HT1080 (cell line): Measurements from ENCODE around the genes DNAAF10, PLEK, GFPT1 and AAK1.

RAMPAGE:
- cytosol, long total RNA, result no peak
- long total RNA, result no peak
- nucleus, long total RNA, result no peak
Observed at GRCh38 chr2:67526271-67526731, 129.2 kb downstream of the ETAA1 start.

DNA sequence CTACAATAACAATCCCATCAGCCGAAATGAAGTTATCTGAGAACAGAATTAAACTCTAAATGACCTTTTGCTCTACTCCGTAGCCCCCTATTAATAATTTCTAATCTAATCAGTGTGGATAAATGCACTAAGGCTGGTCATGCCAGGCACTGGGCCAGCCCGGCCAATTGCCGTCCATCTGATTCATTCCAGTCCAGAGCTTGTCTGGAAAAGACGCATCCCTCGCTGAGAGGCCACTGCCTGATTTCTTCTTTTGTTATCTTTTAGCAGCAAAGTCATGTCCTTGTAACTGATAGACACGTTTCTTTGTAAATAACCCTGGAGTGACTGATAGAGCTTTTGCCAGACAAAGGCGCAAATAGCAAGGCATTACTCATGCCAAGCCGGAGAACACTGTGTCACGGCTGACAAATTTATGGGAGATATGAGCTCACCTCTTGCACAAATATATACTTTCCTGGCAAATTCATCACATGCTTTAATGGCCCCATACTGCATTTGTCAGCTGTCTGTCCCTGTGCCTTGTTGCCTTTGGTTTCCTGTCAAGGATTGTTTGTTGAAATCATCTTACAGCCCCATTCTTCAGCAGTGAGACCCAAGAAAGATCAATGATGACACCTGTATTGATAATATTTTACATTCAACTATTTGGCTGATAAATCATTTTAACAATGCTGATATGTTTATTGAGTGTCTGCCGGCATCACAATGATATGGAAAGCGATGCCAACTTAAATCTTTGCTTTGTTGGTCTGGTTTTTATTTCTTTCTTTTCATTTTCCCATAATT, 164.4 kb downstream of the ETAA1 start:
RAMPAGE:
- cytosol, long total RNA, result no peak
- long total RNA, result no peak
- nucleus, long total RNA, result no peak

RAMPAGE:
- cytosol, long total RNA, result start-site peak on the minus strand at chr2:68157480-68157530, 83 and 24 reads in 2 replicates
- long total RNA, result start-site peak on the minus strand at chr2:68157480-68157506, 24 reads
- nucleus, long total RNA, result no peak
Observed at GRCh38 chr2:68156827-68157667, at the start of gene DNAAF10. Gene DNAAF10 (minus strand): TSS chr2:68157527.

RAMPAGE:
- cytosol, long total RNA, result no peak
- long total RNA, result no peak
- nucleus, long total RNA, result no peak
Observed at GRCh38 chr2:68204697-68205816, 47.3 kb downstream of the PPP3R1 start.

DNA sequence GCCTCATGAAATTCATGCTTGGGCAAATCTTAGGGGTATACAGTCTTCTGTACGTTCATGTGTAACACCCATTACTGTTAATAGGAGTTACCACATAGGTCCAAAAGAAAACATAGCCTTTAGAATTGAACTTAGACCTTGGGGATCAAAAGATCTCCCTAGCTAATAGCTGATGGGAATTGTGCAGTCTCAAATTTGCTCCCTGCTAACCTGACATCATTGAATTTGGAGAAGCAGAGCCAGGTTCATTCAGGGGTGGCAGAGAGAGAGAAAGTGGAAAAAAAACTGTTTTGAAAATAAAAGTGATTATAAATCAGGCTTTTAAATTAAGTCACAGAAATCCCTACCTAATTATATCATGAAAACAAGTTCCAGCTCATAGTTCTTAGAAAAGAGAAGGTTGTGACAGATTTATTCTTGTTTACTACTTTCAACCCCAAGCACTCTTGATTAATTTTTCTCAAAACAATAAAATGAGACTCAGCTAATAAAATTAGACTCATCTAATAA, 28.1 kb upstream of the PPP3R1 start:
RAMPAGE:
- cytosol, long total RNA, result no peak
- long total RNA, result no peak
- nucleus, long total RNA, result no peak

RAMPAGE:
- cytosol, long total RNA, result no peak
- long total RNA, result no peak
- nucleus, long total RNA, result no peak
Observed at GRCh38 chr2:68365062-68365694, at the start of gene PLEK. Gene PLEK (plus strand): TSS chr2:68365282.

DNA sequence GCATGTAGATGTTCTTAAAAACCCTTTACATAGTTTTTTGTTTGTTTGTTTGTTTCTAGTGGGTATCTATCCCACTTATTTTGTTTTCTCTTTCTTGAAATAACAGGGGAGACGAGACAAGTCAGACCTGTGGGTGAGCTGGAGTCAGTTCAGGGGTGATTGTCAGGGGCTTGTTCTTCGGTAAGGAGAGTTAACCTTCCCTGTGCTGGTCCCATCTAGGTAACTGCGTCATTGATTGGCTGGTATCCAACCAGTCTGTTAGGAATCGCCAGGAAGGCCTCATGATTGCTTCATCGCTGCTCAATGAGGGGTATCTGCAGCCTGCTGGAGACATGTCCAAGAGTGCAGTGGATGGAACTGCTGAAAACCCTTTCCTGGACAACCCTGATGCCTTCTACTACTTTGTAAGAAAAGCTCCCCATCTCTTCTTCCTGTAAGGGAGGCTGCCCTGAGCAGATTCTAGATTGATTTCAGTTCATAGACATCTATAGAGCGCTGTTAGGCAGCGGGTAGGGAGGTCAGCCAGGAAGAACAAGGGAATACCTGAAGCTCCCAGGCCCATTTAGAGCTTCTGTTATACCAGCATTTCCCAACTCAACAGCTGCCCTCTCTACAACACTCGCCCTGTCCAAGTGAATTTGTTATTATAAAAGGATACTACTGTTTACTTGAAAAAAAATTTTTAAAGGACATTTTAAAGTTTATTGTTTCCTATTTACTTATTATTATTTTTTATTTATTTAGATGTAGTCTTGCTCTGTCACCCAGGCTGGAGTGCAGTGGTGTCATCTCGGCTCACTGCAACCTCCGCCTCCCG, 21.4 kb downstream of the PLEK start:
RAMPAGE:
- cytosol, long total RNA, result no peak
- long total RNA, result no peak
- nucleus, long total RNA, result no peak

DNA sequence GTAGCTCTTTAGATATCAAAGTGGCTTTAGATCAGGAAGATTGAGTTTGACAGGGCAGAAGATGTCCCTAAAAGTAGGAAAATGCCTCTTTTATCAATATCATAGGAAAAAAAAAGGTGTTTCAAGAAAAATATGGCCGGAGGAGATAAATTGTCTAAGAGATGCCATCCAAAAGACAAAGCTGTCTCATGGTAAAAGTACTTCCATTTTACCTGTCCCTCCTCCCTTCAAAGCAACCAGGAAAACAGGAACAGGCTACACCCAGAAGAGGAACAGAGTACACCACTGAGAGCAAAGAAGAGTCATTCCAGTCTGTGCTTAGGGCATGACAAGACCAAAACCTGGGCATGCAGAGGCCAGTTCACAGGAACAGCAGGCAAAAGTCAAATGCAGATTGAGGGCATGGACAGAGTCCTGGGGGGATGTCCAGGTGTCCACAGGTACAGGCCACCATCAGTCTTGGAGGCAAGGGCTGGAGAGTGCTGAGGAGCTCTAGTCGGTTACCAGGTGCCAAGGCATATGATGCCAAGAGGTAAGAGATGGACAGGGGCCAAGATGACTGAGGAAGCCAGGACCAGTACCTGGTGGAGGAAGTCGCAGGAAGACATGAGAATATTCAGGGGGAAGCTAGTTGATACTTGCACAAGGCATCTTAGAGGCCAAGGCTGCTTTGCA, 23.7 kb downstream of the PLEK start:
RAMPAGE:
- cytosol, long total RNA, result no peak
- long total RNA, result no peak
- nucleus, long total RNA, result no peak

DNA sequence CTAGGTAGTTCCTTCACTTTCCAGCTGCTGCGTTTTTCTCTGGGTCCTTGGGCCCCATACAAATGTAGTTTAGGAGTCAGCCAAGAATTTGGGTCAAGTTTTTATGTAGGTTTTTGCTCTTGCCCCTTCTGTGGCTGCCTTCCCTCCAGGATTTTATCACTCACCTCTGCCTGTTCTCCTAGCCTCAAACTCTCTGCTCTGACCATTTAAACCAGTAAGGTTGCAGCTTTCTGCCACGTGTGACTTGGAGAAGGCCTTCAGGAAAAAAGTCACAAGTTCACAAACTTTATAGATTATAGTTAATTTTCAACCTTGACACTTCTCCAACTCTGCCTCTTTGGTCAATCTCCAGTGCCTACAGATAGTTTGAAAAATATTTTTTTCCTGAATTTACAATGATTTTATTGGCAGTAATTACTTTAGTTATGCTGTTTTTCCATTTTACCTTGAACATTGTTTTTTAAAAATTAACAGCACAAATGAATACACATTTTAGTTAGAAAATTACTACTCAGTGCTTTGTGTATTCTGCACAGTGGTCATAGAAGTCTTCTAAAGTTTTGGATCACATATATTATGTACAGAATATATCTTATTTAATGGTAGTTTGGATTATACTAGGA, 47.2 kb downstream of the APLF start:
RAMPAGE:
- cytosol, long total RNA, result no peak
- long total RNA, result no peak
- nucleus, long total RNA, result no peak

RAMPAGE:
- cytosol, long total RNA, result no peak
- long total RNA, result no peak
- nucleus, long total RNA, result no peak
Observed at GRCh38 chr2:68770981-68771802, 36.6 kb downstream of the ARHGAP25 start.

DNA sequence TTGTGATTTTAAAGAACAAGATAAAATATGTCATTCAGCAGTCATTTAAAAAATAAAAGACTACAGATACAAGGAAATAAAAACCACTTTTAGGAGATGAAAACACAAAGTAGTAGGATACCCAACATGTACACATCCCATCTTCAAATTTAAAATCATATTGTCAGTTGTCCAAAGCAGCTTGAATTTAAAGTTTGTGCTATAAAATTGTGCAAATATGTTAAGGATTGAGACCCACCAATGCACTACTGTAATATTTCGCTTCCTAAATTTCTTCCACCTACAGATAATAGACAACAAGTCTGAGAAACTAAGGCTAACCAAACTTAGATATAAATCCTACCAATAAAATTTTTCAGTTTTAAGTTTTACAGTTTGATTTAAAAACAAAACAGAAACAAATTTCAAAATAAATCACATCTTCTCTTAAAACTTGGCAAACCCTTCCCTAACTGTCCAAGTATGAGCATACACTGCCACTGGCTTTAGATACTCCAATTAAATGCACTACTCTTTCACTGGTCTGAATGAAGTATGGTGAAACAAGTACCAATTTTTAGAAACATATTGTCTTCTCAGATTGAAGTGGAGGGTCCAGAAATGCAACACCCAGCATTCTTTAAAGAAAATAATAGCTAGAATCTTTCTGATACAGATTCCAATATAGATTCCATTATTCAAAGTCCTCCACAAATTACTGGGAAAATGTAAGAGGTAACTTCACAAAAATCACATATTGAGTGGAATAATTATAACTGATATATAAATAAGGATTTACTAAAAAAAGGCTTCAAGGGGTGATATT, 61.5 kb downstream of the GFPT1 start:
RAMPAGE:
- cytosol, long total RNA, result no peak
- long total RNA, result no peak
- nucleus, long total RNA, result no peak

DNA sequence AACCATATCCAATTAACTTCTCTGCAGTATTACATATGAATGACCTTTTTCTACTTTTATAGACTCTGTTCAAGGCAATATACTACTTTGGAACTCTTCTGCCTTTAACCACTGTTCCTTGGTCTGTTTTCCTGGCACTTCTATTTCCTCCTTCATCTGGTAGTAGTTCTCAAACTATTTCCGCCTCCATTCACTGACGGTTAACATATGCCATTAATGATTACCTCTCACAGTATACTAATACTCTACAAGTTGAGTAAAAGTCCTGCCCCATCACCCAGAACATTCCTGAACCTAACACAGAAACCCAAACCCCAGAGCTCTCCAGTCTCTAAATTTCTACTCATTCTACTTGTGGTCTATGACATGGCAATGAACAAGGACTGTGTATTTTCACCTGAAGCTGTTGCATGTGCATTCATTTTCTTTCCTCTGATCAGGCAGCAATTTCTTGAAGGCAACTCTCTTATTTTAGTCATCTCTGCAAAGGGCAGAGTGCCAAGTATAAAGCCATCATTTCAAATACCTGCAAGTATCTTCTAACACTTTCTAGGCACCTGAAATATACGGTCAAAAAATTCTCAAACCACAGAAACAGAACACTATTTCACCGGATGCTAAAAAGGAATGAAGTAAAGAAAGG, 4.4 kb downstream of the GFPT1 start:
RAMPAGE:
- cytosol, long total RNA, result no peak
- long total RNA, result no peak
- nucleus, long total RNA, result no peak

DNA sequence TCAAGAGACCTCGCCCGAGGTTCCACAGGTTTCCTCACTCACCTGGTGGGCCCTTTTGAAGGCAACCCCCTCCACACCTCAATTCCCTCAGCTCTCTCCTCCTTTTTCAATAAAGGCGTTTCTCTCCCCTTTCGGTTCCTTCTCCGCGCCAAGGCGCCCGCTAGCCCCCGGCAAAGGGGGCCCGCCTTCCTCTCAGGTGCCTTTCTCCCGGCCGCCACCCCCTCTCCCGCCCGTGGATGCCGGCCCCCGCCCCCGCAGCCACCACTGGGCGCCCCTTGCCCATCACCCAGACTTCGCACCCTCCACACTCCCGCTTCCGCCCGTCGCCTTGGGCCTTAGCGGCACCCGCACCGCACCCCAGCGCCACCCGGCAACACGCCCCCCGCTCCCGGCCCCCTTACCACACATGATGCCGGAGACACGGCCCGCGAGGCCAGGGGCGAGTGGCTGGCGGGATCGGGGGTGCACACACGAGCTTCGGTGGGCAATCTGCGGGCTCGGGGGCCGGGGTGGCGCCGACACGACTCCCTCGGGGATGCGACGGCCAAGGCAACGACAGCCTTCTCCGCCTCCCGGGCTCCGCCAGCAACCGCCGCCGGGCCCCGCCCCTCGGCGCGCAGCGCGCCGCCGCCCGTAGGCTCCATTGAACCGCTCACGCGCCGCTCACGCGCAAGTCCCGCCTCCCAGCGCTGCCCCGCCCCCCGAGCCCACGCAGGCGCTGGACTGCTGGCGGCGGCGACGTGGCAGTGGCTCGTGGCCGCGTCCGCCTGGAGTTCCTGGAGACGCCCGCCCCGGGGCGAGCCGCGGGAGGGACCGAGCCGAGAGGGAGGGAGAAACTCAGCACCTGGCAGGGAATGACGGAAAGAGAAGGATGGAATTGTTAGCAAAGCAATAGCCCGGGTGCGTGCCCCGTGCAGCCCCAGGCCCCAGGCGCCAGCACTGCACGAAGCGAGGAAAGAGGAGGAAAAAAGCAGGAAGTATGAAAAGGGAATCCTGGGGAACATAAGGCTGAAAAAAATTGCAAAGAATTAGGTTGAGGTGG, at the start of gene GFPT1:
Gene GFPT1, minus strand, starts transcription at position 564 of the 1,042 bp plus-strand sequence.
RAMPAGE:
- cytosol, long total RNA, result start-site peak on the minus strand centred at position 563 of the sequence, 49 bp wide, 224 and 605 reads in 2 replicates
- long total RNA, result start-site peak on the minus strand centred at position 568 of the sequence, 14 bp wide, 68 reads
- nucleus, long total RNA, result no peak

DNA sequence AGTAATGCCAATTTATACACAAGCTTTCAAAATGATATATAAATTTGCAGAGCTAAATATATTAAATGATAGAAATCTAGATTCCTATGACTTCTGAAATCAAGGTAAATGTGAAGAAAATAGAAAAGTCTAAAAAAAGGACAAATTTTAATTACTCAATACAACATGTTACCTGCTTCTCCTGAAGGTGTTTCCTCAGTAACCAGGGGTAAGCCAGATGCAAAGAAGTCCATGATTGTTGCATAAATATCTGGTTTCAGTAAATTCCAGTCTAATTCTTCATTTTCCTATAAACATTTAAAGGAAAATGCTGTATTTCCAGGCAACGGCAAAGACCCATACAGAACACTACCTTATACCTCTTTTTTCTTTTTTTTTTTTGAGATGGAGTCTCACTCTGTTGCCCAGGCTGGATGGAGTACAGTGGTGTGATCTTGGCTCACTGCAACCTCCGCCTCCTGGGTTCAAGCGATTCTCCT, 22.2 kb downstream of the NFU1 start:
RAMPAGE:
- cytosol, long total RNA, result no peak
- long total RNA, result no peak
- nucleus, long total RNA, result no peak

RAMPAGE:
- cytosol, long total RNA, result no peak
- long total RNA, result no peak
- nucleus, long total RNA, result no peak
Observed at GRCh38 chr2:69638170-69638872, 5.2 kb downstream of the AAK1 start.

RAMPAGE:
- cytosol, long total RNA, result start-site peak on the plus strand at chr2:69643771-69643879, 12 and 17 reads in 2 replicates
- long total RNA, result no peak
- nucleus, long total RNA, result no peak
Observed at GRCh38 chr2:69643474-69644566, at the start of gene AAK1. Gene AAK1 (minus strand): TSS chr2:69643739.

RAMPAGE:
- cytosol, long total RNA, result no peak
- long total RNA, result no peak
- nucleus, long total RNA, result no peak
Observed at GRCh38 chr2:69683015-69683931, 39.7 kb upstream of the AAK1 start.

RAMPAGE:
- cytosol, long total RNA, result no peak
- long total RNA, result no peak
- nucleus, long total RNA, result no peak
Observed at GRCh38 chr2:69694087-69694875, 47.7 kb upstream of the ANXA4 start.

DNA sequence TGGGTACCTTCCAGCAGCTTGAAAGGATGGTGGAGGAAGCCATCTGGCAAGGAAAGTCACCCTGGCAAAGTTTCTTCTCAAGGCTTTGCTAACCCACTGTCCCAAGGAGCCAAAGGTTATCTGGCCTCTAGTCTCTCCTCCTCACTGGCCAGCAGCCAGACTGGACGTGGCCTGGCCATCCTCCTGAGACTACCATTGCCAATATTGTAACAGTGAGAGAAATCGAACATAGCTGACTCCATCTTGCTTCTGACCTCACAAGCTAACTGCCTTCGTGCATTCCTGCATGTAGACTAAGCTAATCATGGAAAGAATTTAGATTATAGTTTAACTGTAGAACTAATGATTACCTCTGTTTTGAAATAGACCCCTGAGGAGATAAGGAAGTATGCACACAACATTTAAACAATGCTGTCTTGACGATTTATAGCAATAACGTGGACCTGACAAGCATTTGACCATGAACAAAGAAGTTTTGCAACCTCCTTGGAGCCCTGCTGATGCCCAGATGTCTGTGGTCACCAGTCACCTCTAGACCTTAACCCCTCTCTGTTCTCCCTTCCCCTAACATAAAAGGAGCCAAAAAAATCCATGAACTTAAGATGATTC, 7.8 kb upstream of the ANXA4 start:
RAMPAGE:
- cytosol, long total RNA, result no peak
- long total RNA, result no peak
- nucleus, long total RNA, result no peak

GRCh38 chr2:69756002-69756526, 14.1 kb downstream of the ANXA4 start:
RAMPAGE:
- cytosol, long total RNA, result no peak
- long total RNA, result no peak
- nucleus, long total RNA, result no peak